ENCODE measurements around a stretch of chr4.

GRCh38 chr4:8428240-8429161, 12.0 kb downstream of the ACOX3 start:
- PRO-cap, result unidirectional peak, minus-strand start at chr4:8428456
- RAMPAGE, long total RNA, 4 experiments, result start-site peak on the minus strand in 4 of 4 experiments, at chr4:8428428-8428475 at its widest, 31 to 95 reads per replicate

GRCh38 chr4:8449353-8449791, 8.8 kb downstream of the TRMT44 start:
- PRO-cap, result no peak
- RAMPAGE, long total RNA, 4 experiments, result no peak in any of the 4 experiments

- PRO-cap, result no peak
- RAMPAGE, long total RNA, 4 experiments, result no peak in any of the 4 experiments
Observed at GRCh38 chr4:8610954-8611773, 18.6 kb downstream of the CPZ start.

GRCh38 chr4:8611820-8612740, 19.5 kb downstream of the CPZ start:
- PRO-cap, result no peak
- RAMPAGE, long total RNA, 4 experiments, result no peak in any of the 4 experiments

DNA sequence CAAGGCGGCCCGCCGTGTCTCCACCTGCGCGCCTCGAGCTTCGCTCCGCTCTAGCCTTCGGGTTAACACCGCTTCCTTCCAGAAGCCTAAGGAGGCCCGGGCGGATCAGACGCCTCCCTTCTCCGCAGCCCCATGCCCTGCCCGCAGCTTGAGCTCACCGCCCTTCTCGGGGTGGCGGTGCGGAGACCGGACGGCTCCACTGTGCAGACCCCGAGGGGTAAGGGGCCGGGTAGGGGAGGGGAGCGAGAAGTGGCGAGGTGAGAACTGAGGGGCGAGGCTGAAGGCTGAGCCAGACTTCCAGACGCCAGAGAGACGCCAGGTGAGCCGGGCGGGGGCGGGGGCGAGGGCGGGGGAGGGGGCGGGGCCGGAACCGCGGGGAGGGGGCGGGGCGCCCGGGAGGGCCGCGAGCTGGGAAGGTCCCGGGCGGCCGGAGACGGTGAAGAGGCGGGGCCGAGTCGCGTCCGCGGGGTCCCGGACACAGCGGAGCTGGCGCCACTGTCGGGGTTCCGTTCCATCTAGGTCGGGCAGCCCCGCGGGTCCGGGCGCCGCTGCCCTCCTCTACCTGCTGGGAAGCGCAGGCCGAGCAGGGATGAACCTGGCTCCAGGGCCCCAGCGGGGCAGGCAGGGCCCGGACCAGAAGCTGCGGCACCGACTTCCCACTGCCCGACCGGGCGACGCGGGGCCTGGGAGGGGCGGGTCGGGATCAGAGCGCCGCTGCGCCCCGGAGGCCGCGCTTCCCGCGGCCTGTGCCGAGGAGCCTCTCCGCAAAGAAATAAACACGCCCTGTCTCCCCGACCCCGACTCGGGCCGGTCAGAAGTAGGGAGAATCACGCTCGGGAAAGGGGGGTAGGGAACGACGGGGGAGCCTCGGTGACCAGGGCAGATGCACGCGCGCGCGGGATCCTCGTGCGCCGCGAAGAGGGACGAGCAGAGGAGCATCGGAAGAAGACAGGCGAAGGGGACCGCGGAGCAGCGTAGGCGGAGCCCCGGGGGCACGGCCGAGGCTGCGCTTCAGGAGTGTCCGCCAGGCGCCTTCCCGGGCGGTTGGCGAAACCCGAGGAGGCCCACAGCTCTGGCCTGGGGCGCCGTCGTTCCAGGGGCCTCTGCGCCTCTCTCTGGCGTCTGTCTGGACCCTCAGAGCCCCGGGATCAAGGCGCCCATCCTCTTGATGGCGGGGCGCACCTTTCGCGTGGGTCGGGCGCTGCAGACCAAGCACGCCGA, 10.6 kb downstream of the HMX1 start:
- PRO-cap, result no peak
- RAMPAGE, long total RNA, 4 experiments, result no peak in any of the 4 experiments

- PRO-cap, result no peak
- RAMPAGE, long total RNA, 4 experiments, result no peak in any of the 4 experiments
Observed at GRCh38 chr4:9498233-9498999, 54.2 kb downstream of the DEFB131A start.

- PRO-cap, result no peak
- RAMPAGE, long total RNA, 4 experiments, result start-site peak on the plus strand in 1 of 4 experiments, at chr4:9532363-9532411 at its widest, 13 reads per replicate
Observed at GRCh38 chr4:9532213-9533362, 88.4 kb downstream of the DEFB131A start.

DNA sequence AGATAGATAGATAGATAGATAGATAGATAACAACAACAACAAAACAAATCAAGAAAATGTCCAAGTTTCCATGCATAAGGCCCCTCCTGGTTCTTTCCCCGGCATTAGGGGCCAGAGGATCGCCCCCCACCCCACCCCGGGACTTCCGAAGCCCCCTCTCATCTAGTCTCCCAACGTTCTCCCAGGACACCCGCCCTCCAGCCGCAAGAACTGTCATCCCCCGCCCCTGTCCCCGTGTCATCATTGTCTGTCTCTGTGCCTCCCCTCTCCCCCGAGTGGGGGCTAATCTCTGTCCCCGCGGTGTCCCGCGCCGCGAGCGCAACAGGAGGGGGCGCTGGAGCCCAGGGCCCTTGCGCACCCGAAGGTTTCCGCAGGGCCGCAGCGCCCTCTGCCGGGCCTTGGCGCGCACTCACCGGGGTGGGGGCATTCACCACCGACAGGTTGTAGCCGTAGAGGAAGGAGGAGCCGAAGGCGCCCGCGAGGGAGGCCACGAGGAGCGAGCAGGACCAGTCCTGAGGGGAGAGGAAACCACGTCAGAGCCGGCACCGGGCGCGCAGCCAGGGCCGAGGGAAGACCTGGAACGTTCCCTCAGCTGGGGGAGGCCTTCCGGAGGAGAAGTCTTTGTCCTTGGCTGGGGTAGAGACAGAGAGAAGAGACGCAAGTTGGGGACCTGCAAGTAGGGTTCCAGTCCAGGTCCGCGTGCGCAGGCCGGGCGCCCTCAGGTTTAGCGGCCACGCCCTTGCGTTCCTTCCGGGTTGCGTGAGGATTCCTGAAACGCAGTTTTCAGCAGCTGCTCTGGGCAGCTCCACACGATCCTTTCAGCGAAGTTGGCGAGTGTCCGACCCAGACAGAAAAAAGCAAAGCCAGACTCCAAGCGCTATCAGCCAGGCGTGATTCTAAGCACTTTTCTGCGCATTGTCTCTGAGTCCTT, 2.5 kb downstream of the SLC2A9 start:
- PRO-cap, result unidirectional peak, plus-strand start at position 630 of the sequence
- RAMPAGE, long total RNA, 4 experiments, result no peak in any of the 4 experiments

DNA sequence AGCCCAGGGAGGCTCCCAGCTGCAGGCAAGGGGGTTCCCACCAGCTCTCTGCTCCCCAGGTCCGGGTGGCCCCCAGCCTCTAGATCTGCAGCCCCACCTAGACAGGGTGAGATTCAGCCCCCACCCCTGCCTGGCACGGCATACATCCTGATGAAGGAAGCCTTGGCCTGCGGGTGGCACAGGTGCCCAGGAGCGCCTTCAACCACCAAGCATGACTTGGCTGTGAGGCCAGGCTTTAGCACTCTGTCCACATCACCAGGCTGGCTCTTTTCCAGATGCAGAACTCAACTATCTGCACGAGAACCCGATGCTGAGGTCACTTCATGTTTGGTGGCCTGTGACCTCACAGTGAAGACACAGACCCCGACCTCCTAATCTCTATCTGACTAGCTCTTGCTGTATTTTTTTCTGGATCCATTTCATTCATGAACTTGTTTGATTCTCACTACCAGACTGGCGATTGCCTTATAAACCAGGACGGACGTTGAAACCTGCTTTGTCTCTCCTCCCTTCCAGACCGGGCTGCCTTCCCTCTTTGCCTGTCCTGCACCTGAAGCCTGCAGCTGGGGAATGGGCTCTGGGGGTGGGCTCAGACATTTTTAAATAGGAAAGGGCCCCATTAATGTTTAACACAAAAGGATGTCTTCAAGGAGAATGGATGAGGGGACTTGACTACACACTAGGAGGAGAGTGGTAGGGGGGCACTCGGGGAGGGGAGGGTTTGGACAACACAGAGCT, 40.4 kb downstream of the WDR1 start:
- PRO-cap, result no peak
- RAMPAGE, long total RNA, 4 experiments, result no peak in any of the 4 experiments

DNA sequence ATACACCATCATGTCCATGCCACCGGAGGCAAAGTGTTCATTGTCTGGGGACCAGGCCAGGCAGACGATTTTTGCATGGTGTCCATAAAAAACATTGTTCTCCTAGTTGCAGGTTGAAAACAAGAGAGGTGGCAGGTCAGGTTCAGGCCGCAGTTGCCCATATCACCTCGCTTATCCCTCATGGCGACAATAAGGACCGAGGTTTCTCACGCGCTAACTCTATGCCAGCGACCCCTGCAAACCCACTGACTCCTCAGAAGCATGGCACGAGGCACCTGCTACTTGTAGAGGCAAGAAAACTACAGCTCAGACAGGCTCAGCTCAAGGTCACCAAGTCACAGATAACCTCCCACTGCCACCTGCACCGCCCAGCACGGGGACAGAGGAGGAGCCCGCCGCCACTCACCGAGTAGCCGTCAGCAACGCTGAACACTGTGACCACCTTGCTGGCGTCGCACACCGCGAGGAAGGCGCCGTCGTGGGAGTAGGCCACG, 39.2 kb downstream of the WDR1 start:
- PRO-cap, result no peak
- RAMPAGE, long total RNA, 4 experiments, result no peak in any of the 4 experiments

DNA sequence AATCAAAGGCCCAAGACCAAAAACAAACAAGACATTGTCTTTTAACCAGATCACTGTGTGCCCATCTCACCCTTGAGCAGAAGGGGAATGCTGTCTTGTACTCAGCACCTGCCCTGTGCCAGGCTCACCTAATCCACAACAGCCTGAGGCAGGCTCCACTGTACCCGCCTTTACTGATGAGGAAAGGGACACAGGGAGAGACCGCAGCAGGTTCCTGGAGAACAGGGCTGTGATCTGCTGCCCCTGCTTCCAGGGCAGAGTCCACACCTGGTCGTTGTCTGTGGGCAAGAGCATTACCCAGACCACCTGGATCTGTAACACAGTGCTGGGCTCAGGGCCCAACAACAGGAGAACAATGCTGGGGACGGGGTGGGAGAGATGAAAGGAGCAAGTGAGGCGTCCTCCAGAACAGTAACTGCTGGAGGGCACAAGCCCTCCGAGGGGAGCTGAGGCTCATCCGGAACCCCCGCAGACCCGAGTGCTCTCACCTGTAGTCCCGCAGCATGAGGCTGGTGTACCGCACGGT, 34.0 kb downstream of the WDR1 start:
- PRO-cap, result no peak
- RAMPAGE, long total RNA, 4 experiments, result no peak in any of the 4 experiments

GRCh38 chr4:10107081-10107515, 9.5 kb downstream of the WDR1 start:
- PRO-cap, result no peak
- RAMPAGE, long total RNA, 4 experiments, result no peak in any of the 4 experiments

DNA sequence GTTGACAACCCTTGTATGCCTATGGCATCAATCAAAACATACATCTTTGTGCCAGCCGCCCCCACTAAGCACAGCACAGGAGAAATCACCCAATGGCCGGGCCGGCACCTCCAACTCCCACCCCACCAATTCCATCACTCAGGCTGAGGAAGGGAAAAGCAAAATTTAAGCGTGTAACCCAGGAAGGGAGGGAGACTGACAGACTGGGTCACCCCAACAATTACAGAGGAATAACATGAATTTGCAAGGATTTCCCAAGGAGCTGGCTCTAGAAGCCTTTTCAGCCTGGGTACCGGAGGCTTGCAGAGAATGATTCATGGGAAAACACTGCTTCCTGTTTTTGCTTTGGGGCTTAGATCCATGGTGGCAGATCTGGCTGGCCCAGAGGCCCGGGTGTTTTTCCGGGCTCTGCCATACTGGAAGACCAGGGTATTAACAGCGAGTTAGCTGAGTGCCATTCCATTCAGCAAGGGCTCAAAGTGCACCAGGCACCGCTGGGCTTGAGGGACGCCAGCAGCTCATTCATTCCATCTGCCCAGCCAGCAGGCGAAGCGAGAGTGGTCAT, 1.4 kb downstream of the WDR1 start:
- PRO-cap, result no peak
- RAMPAGE, long total RNA, 4 experiments, result no peak in any of the 4 experiments

GRCh38 chr4:11426661-11428004, 1.6 kb downstream of the HS3ST1 start:
- PRO-cap, result no peak
- RAMPAGE, long total RNA, 4 experiments, result no peak in any of the 4 experiments

DNA sequence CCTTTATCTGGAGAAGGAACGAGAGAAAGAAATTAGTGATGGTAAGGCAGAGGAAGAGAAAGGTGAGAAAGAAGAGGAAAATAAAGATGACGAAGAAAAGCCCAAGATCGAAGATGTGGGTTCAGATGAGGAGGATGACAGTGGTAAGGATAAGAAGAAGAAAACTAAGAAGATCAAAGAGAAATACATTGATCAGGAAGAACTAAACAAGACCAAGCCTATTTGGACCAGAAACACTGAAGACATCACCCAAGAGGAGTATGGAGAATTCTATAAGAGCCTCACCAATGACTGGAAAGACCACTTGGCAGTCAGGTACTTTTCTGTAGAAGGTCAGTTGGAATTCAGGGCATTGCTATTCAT, 147.0 kb downstream of the RAB28 start:
- PRO-cap, result no peak
- RAMPAGE, long total RNA, 4 experiments, result no peak in any of the 4 experiments

DNA sequence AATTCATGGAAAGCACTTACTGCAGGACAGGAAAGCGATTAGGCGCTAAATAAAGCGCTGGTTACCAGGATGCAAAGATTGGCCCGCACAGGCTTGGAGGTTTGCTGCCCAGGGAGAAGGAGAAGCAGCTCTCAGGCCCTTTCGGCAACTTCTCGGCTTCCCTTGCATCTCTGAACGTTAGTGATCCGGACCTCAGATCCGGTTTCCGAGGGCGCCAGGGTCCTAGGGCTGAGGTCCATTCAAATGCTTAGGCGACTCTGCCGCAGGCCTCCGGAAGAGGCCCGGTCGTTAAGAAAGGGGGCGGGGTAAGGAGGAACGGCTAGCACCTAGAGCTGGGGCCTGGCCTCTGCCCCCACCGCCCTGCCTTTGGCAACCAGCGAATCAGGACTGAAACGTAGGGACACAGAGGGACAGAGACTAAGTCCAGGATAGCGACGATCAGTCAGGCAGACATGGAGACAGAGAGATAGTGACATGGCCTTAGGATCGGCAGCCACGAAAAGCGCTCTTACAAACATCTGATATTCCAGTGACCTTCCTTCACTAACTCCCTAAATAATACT, 13.1 kb downstream of the NKX3-2 start:
- PRO-cap, result no peak
- RAMPAGE, long total RNA, 4 experiments, result no peak in any of the 4 experiments

GRCh38 chr4:13543590-13543841, 792 bp downstream of the NKX3-2 start:
- PRO-cap, result no peak
- RAMPAGE, long total RNA, 4 experiments, result no peak in any of the 4 experiments

- PRO-cap, result no peak
- RAMPAGE, long total RNA, 4 experiments, result no peak in any of the 4 experiments
Observed at GRCh38 chr4:13549271-13549656, 5.0 kb upstream of the NKX3-2 start.

GRCh38 chr4:13588509-13589405, 38.8 kb downstream of the BOD1L1 start:
- PRO-cap, result no peak
- RAMPAGE, long total RNA, 4 experiments, result no peak in any of the 4 experiments

- PRO-cap, result no peak
- RAMPAGE, long total RNA, 4 experiments, result no peak in any of the 4 experiments
Observed at GRCh38 chr4:13600548-13600976, 27.0 kb downstream of the BOD1L1 start.